Epithelial cell of alveolus of lung (primary cell): ENCODE measurements around a stretch of chr6.

DNA sequence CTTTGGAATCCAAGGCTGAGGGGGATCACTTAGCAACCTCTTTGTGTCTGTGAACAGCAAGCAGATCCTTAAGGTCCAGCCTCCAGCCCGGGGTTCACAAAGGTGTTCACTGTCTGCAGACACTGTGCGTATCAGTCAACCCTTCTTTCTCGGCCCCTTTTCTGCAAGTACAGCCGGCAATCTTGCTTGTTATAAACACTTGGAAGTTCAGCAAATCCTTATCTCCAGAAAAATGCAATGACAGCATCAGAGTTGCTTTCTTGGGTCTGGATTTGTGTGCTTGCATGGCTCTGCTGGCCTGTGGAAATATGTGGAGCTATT, 100.2 kb downstream of the SMOC2 start:
- RAMPAGE, long total RNA: no peak
- RRBS: 8% methylated on average over 3 of the region's 4 CpGs

DNA sequence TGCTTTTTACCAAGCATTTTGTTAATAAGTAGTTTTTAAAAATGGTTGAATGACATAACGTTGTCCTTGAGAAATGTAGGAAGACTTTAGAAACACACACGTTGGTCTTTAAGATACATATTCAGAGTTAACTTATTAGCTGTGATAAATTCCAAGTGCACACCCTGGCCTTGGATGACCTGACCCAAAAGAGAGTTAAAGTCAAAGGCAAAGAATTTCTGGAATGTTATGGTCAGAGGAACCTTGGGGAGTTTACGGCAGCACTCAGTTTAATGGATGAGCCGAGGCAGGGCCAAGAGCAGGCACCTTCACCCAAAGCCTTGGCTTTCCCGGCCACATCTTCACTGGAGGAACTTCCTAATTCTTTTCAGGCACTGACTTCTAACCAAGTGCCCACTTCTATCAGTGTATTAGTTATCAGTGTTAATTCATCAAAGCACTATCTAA, 200.5 kb downstream of the SMOC2 start:
- RAMPAGE, long total RNA: no peak
- RRBS: no CpG with 5 or more reads among the region's 5 CpGs

GRCh38 chr6:168884417-168884899, 369.2 kb downstream of the THBS2 start:
- RAMPAGE, long total RNA: no peak
- RRBS: 3% methylated on average over 9 of the region's 34 CpGs

GRCh38 chr6:169234763-169235268, 18.8 kb downstream of the THBS2 start:
- RAMPAGE, long total RNA: no peak
- RRBS: 97% methylated on average over 3 of the region's 20 CpGs

DNA sequence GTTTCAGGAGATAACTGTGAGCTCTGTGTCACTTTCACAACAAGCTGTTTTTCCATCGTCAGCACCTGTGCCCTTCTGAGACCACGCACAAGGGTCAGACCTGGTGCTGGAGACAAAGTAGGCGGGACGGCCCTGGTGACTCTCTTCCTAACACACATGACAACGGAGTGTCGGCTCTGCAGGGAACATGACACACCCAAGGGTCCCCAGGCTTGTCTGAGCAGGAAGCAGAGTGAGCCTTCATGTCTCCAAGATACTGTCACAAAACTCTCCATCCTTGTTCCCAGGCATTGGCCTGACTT, 86.3 kb upstream of the THBS2 start:
- RAMPAGE, long total RNA: no peak
- RRBS: no CpG with 5 or more reads among the region's 6 CpGs

DNA sequence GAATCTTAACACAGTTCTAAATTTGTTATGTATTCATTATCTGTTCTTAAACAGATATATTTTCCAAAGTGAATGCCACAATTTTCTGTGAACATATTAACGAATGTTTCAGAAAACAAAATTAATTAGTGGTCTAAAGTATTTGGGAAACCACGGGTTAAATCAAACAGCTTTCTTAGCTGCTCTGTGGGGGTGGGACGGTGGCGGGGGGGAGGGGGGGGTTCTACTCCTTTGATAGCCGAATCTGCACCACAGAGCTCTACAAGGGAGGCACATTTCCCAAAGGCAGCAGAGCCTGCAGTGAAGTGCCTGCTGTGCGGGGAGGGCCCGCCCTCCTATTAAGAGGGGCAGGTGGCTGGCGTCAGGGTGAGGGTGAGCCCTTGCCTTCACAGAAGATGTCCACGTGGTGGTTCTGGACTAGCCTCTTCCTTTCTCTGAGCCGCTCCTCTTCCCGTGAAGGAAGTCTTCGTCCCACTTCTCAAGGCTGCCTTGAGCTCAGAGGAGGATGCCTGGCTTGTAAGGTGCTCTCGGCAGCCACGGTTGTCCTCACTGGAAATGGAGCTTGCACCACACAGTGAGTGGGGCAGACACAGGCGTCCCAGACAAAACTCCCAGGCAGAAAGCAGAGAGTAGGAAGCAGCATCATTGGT, 174.9 kb upstream of the THBS2 start:
- RAMPAGE, long total RNA: no peak
- RRBS: no CpG with 5 or more reads among the region's 15 CpGs

GRCh38 chr6:169576975-169577854, 124.6 kb downstream of the WDR27 start:
- RAMPAGE, long total RNA: no peak
- RRBS: 68% methylated on average over 23 of the region's 69 CpGs

- RAMPAGE, long total RNA: no peak
- RRBS: no CpG with 5 or more reads among the region's 8 CpGs
Measured at GRCh38 chr6:169589324-169590248, 112.2 kb downstream of the WDR27 start.

GRCh38 chr6:169654457-169655562, 47.0 kb downstream of the WDR27 start:
- RAMPAGE, long total RNA: no peak
- RRBS: no CpG with 5 or more reads among the region's 57 CpGs

DNA sequence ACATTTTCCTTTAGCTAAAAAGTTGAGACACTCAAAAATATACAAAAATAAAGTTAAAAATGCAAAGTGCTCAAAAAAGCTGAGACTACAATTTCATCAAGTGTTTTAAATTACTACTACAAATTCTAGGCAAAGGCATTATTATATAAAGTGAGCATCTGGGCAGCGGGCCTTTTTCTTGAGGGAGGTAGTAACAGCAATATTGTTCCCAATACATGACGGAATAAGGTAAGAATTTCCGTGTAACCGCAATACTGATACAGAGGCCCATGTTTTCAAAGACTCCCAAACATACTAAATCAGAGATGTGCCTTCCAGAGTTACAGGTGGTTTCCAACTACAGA, 1.9 kb downstream of the PHF10 start:
- RAMPAGE, long total RNA: no peak
- RRBS: no CpG with 5 or more reads among the region's 4 CpGs

- RAMPAGE, long total RNA: no peak
- RRBS: no CpG with 5 or more reads among the region's 26 CpGs
Measured at GRCh38 chr6:169932431-169932963, 181.1 kb downstream of the ERMARD start.

DNA sequence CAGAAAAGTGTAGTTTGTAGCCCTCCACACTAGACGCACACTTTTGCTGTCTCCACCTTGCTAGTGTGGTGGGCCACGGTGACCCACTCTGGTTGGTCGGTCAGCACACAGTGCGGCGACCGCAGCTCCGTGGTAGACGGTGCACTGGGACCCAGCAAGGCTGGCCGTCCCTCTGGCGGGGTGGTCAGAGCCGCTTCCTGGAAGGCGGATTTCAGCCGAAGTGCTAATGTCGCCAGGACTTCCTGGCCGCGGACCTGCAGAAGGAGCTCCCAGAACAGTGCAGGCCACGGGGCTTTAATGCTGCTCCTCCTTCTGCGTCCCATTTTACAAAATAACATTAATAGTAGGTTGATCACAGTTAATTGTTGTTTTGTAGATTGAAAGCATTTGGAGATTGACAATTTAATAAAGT, 268.4 kb downstream of the DLL1 start:
- RAMPAGE, long total RNA: no peak
- RRBS: no CpG with 5 or more reads among the region's 18 CpGs

DNA sequence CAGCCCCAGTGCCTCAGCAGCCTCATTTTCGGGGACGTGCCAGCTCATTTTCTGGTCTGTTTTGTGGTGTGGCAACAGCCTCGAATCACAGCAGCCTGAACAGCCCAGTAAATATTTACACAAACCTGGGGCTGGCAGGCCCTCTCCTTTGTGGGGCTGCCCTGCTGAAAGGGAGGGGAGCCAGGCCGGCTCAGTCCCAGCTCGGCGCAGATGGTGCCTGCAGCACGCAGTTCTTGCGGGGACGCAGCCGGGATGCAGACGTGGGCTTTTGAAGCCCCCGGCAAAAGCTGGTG, 259.8 kb downstream of the DLL1 start:
- RAMPAGE, long total RNA: no peak
- RRBS: 30% methylated on average over 7 of the region's 12 CpGs

- RAMPAGE, long total RNA: no peak
- RRBS: 82% methylated on average over 6 of the region's 30 CpGs
Measured at GRCh38 chr6:170151396-170152268, 139.2 kb downstream of the DLL1 start.

DNA sequence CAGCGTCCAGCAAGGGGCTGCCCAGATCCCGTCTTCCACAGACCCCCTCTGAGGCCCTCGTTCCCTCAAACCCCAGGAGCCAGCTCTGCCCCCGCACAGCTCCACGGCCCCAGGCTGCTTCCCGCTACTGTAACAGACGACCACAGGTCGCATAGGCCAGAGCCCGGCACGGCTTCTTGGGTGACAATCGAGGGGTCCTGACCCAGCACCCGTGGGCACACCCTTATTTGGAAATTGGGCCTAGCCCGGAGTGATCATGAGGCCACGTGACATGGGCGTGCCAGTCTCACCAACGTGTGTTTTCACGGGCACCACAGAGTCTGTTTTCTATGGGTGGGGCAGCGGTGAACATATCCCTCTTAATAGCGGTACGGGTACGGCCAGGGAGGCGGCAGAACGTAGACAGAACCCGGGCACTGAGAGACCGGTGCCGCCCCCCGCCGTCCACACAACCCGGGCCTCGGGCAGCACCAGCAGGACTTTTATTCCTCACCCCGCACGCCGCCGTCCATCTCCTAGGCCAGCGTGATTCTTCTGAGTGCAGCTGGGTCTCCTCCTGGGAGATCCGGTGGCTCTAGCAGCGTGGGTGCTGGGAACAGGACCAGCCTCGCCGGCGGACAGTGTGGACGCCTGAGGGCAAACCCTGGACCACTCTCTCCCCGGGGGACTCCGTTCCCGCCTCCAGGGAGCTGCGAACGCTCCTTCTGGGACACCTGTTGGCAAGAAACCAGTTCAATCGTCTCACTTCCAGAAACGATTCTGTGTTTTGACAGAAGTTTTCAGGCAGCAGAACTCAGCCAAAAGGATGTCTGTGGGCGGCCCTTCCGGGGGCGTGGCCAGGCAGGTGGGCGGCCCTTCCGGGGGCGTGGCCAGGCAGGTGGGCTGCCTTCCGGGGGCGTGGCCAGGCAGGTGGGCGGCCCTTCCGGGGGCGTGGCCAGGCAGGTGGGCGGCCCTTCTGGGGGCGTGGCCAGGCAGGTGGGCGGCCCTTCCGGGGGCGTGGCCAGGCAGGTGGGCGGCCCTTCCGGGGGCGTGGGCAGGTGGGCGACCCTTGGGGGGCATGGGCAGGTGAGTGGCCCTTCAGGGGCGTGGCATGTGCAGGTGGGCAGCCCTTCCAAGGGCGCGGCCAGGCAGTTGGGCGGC, 130.9 kb downstream of the DLL1 start:
- RAMPAGE, long total RNA: no peak
- RRBS: 88% methylated on average over 15 of the region's 72 CpGs

DNA sequence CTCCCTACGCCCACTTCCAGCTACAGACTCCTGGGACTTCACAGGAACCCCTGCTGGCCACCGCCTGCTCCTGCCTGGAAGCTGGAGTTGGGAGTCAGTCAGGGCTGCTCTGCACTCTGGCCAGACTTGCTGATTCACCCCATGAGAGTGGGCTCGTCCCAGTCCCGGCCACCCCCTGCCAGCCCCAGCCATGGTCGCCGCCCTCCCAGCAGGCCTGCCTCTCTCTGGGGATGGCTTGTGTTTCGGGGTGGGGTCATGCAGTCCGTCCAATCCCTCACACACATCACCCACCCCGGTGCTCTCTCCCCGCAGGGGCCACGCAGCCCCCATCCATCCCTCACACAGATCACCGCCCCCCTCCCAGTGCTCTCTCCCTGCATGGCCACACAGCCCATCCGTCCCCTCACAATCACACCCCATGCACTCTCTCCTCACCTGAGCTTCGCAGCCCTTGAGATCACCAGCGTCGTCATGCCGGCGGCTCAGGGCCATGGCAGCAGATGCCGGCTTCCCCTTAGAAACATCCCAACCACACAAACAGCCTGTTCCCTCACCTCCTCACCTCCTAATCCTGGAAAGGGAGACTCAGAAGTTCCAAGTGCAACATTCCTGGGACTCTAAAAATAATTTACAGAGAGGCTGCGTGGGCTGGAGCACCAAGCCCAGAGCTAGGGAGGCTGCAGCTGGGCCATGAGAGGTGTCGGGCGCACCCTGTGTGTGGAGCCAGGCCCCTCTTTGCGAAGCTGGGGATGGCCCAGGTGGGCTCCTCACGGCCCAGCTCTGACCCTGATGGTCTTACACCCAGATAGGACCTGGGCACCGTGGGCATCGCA, 125.5 kb downstream of the DLL1 start:
- RAMPAGE, long total RNA: no peak
- RRBS: no CpG with 5 or more reads among the region's 26 CpGs

DNA sequence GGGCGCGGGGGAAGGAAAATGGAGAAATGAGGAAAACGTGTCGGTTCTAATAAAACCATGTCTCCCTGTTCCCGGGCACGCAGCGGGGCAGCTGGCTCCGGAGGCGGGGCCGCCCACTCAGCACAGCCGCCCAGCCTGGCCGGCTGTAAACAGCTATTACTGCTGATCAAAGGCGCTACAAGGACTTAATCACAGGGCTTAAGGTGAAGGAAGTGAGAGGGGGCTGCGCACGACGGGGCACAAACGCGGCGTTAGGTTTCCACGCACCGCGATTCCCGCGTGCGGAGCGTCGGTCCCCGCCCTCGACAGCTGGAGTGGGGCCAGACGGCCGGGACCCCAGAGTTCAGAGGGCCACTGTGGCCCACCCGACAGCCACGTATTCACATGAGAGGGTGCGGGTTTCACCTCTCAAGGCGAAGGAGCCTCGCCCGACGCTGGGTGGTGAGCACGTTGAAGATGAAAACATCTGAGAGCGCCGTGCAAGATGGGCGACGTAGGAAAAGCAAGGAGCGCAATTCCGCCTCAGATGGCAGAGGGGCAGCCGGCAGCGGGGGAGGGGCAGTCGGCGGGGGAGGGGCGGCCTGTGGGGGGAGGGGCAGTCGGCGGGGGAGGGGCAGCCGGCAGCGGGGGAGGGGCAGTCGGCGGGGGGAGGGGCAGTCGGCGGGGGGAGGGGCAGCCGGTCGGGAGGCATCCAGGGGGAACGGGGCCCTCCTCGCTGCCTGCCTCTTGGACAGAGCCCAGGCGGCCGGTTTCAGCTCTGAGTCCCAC, 114.0 kb downstream of the DLL1 start:
- RAMPAGE, long total RNA: no peak
- RRBS: 48% methylated on average over 20 of the region's 64 CpGs

- RAMPAGE, long total RNA: no peak
- RRBS: no CpG with 5 or more reads among the region's 9 CpGs
Measured at GRCh38 chr6:170235022-170235531, 55.8 kb downstream of the DLL1 start.

DNA sequence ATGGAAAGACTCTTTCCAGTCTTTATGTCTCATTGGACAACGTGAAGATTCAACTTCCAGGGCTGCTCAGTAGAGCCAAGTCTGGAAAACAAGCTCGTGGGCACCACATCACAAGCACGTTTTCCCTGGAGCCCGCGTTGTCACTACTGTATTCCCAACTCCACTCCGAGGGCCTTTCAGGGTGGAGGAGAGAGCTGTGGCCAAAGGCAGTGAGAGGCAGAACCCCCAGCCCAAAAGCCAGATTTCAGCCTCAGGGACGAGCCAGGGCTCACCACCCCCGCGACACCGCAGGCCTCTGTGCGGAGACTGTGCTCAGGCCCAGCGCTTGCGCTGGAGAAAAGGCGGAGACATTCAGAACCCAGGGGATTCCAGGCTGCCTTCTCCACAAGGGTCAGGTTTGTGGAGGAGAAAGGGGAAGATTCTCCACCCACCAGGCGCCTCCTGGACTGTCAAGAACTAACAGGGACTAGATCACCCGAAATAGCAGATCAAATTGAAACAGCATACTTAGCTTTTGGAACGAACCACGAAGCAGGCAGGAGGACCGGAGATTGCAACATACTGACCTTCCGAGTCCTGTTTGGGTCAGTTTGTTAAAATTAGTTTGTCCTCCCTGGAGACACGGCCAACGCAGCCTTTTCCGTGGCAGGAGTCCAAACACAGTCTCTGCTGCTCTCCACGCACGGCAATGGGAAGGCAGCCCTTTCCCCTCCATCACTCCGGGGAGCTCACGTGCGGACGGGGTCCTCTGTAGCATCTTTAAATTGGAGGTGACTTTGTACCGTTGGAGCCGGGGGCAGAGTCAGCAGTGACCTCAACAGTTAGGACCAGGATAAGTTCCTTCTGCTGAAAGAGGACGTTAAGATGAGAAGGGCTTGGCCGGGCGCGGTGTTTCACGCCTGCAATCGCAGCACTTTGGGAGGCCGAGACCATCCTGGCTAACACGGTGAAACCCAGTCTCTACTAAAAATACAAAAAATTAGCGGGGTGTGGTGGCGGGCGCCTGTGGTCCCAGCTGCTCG, 14.3 kb downstream of the DLL1 start:
- RAMPAGE, long total RNA: no peak
- RRBS: 36% methylated on average over 6 of the region's 43 CpGs

- RAMPAGE, long total RNA: no peak
- RRBS: 6% methylated on average over 10 of the region's 58 CpGs
Measured at GRCh38 chr6:170288794-170289505, 1.9 kb downstream of the DLL1 start.